PC-3 (cell line): ENCODE measurements around a stretch of chr10.

DNA sequence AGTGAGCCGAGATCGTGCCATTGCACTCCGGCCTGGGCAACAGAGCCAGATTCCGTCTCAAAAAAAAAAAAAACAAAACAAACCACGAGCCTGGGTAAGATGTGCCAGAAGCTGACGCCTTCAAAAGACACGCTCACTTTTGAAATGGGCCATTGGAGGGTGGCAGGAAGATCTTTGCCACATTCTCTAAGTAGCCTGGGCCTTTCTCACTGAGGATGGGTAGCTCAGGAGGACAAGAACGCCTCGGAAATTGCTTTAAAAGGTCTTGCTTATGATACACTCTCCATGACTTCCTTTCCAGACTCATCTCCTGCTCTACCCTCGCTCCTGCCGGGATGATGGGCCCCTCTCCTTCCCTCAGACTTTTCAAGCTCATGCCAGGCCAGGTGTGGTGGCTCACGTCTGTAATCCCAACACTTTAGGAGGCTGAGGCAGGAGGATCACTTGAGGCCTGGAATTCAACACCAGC is 172.6 kb downstream of the SH3PXD2A start:
- RAMPAGE, long total RNA, result no peak

DNA sequence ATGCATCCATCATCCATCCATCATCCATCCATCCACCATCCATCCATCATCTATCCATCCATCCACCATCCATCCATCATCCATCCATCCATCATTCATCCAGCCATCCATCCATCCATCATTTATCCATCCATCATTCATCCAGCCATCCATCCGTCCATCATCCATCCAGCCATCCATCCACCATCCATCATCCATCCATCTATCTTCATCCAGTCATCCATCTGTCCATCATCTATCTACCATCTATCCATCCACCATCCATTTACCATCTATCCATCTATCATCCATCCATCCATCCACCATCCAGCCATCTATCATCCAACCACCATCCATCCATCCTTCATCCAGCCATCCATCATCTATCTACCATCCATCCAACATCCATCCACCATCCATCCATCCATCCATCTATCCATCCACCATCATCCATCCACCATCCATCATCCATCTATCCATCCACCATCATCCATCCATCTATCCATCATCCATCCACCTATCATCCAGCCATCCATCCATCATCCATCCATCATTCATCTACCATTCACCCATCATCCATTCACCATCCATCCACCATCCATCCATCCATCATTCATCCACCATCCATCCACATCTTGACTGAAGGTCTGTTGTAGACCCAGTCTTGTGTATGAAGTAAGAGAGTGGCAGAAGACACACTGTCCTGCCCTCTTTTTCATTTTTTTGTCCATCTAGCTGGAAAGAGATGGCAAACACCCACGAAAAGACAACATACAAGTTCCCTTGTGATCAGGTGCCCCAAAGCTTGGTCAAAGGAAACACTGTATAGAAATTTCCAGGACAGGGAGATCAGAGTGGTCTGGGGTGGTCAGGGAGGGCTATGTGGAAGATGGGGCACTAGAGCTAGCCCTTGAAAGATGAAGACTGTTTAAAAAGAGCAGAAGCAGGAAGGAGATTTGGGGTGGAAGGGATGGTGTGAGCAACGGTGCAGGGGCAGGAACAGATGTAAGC is 153.5 kb downstream of the SH3PXD2A start:
- RAMPAGE, long total RNA, result no peak

DNA sequence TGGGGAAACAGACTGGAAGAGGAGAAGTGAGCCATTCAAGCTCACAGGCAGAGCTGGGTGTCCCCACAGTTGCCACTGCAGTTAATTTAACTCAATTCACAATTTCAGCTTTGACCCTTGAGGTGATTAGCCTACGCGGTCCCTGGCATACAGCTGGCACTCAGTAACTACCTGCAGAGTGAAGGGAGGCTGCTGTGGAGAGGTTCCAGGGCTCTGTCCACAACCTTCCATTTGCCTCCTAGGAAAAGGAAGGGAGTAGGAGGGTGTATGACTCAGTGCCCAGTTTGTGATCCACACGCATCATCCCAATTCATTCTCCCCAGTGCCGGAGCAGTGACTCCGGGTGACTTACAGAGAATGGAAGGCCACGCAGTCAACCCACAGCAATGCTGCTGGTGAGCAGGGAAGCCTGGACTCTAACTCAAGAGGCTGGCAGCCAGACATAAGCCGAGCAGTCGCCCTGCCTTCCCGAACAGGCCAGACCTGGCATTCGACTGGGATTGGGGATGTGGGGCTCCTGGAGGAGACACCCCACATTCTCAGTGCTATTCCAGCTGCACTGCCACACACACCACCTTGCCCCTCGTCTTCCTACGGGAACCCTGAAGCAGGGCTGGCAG is 140.0 kb downstream of the SH3PXD2A start:
- RAMPAGE, long total RNA, result no peak

GRCh38 chr10:103751753-103751994 is 103.7 kb downstream of the SH3PXD2A start:
- RAMPAGE, long total RNA, result no peak

- RAMPAGE, long total RNA, result no peak
Measured at GRCh38 chr10:103759004-103759969, 96.1 kb downstream of the SH3PXD2A start.

- RAMPAGE, long total RNA, result no peak
Measured at GRCh38 chr10:103851327-103851741, 4.0 kb downstream of the SH3PXD2A start.

DNA sequence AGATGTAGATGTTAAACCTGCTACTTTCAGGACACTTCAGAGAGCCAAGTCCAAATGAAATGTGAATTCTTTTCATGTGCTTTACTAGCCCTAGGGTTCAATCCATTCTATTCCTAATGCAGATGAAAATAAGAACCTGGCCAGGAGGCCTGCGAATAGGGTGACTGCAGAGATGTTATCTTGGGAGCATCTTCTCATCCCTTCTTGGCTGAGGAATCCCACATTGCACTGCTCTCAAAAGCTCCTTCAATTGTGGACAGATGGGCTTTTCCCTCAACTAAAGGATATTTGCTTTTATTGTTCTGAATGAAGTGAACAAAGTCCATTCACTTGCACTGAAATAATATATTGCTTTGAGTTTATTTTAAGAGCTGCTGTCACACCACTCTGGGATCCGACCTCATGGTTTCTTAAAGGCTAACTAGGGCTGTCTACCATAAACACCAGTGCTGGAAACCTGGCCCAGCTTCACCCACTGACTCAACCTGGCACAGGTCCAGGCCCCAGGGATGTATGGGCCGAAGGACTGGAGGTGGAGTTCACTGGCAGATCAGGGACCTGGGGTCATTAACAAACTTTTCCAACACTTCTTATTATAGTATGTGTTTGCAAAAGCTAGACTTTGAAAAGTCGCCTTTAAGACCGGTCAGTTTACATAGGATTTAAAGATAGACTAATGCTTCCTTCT is 30.1 kb downstream of the STN1 start:
- RAMPAGE, long total RNA, result no peak

DNA sequence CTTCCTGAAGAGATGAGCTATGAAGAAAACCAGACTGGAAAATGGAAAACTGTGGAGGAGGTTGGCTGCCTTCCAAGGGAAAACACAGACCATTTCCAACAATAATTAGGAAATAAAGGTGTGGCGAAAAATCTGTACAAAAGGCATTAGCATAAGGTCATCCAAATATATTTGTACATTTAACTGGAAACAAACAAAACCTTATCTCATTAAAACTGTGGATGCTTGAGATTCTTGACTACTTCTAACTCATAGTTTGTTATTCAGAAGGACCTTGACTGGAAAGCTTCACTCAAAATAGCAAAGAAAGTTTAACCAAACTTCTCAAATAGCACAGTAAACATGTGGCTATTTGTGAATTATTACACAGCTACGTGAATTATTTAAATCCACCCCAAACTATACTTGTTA is 1.6 kb downstream of the STN1 start:
- RAMPAGE, long total RNA, result no peak

DNA sequence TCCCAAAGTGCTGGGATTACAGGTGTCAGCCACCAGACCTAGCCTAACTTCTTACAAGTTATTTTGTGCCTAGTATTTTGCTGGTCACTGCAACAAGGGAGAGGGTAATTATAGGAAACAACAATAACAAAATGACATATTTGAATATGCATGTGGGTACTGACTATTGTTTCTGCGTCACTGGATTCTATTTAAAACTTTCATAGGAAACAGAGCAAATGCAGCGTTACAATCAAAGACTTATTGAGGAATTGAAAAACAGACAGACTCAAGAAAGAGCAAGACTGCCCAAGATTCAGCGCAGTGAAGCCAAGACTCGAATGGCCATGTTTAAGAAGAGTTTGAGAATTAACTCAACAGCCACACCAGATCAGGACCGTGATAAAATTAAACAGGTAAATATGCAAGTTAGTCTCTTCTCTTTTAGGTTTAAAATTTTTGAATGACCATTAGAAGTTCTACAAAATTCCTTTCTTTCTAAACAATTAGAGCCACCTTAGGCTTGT is 52.6 kb downstream of the SLK start:
- RAMPAGE, long total RNA, result no peak

DNA sequence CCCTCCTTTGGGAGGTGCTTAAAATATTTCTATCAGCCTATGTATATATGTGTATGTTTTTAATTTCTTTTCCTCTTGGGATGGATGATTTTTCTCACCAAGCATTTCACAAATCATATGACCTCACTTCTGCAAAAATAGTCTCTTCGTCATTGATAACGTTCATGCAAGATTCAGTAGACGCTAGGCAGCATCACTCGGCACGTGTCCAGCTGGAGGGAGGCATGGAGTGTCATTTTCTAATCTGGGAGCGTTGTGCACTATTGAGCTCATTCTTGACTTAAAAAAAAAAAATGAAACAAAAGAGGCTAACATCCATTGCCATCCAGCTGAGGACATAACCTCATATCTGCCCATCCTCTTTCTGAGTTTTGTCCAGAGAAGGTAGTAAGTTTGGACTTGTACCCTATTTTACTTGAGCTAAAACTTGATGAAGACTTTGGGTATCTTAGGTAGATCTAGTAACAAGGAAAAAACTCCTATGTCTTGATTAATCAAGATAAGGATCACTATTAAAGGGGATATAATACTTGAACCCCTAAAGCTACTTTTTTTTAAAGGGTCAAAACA is 56.1 kb downstream of the COL17A1 start:
- RAMPAGE, long total RNA, result no peak

DNA sequence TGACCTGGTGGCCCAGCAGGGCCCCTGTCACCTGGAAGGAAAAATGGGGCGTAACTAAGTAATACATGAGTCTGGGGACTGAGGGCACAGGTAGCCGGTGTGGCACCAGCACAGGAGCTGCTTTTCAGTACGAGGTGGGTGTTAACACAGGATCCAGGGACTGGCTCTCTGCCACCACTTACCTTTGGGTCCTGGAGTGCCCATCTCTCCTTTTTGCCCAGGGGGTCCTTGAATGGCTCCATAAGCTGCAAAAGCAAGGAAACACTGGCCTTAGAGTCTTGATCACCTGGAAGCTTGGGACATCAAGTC is 53.0 kb downstream of the COL17A1 start:
- RAMPAGE, long total RNA, result no peak

DNA sequence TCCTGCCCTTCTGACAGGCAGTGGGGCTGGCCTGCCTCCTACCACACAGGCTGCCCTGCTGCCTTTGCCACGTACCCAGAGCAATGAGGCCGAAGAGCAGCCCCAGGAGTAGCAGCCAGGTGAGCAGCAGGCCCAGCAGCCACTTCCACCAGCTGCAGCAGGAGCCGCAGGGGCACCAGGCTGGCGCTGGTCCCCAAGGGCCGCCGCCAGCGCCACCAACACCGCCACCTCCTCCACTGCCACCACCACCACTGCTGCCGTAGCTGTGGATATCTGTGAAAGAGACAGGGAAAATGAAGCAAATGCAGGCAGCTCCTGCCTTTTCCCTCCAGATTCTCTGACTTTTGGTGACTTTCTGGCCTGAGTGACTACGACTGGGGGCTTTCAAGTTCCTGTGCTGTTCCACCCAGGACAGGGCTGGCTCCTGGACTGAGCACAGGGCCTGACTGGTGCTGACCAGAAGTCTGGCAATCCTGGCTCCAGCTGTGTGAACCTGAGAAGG is 28.7 kb downstream of the COL17A1 start:
- RAMPAGE, long total RNA, result no peak

DNA sequence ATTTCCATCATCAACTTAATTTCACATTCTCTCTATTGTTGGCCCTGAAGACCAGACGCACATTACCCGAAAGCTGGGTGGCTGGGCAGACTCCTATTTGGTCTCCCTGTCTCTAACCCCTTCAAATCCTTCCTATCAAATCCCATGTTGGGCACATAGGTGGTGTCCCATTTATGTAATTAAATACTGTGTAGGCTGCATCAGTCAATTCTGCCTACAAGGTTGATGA is 969 bp upstream of the GSTO2 start:
- RAMPAGE, long total RNA, result no peak

DNA sequence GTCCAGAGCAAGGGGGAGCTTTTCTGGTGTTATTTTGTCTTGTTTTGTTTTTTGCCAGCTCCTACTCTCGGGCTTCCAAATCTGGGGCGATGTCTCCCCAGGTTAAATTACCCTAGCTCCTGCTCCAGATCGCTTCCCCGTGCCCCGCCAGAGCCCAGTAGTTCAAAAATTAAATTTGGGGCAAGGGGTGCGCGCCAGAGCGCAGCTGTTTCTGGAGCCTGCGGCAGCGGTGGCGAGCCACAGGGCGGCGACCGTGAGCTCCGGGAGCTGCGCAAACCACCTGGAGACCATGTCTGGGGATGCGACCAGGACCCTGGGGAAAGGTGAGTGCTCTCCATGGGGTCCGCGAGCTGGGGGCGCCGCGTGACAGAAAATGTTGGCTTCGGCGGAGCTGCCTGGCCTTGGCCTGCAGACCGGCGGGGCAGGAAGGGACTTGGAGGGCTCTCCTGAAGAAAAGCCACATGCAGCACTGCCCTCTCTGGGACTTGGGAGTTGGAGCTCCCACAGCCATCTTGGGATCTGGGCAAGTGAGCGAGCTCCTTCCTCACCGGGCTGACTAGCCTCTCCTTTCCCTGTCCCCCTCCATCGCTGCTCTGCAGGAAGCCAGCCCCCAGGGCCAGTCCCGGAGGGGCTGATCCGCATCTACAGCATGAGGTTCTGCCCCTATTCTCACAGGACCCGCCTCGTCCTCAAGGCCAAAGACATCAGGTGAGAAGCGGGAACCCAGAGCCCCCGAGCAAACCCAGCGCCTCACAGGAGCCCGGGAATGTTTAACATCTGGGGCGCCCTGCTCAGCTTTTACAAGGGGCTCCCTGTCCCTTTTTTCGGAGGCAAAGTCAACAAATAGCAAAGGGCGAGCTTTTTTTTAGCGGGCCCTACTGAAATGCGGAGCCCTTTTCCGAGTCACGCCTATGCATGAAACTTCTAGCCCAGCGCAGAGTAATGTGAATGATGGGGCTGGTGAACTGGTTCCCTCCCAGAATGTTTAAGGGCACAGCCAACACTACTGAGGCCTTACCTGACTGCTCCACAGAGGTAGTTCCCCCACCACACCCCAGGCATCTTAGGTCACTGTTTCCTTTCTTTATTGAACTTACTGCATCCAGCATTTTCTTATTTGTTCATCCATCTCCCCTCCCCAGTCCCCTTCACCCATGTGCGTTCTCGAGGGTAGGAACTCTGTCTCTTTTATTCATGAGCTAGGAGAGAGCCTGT is 6.0 kb downstream of the GSTO2 start:
- RAMPAGE, long total RNA, result no peak

- RAMPAGE, long total RNA, result no peak
Measured at GRCh38 chr10:104321631-104322309, 16.5 kb downstream of the ITPRIP start.

- RAMPAGE, long total RNA, result no peak
Measured at GRCh38 chr10:109996696-109997214, 11.0 kb upstream of the ADD3 start.

DNA sequence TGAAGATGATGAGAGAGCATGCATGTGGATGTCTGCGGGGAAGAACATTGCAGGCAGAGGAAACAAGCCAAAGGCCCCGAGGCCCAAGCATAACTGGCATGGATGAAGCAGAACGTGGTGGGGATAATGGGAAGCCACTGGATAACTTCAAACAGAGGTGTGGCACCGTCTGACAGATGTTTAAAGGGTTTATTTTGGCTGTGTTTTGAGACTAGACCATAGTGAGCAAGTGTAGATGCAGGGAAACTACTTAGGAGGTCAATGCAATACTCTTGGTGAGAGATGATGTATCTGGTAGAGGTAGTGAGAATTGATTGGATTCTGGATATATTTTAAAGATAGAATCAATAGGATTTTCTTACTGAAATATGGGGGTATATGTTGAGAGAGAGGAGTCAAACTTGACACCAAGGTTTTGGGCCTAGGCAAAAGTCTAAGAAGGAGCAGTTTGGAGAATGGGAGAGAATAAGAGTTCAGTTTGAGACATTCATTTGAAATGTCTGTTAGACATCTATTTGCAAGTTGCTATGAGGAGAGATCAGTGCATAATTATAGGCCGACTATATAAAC is 12.7 kb downstream of the ADD3 start:
- RAMPAGE, long total RNA, result no peak

GRCh38 chr10:110151481-110152029 is 55.9 kb upstream of the MXI1 start:
- RAMPAGE, long total RNA, result no peak

DNA sequence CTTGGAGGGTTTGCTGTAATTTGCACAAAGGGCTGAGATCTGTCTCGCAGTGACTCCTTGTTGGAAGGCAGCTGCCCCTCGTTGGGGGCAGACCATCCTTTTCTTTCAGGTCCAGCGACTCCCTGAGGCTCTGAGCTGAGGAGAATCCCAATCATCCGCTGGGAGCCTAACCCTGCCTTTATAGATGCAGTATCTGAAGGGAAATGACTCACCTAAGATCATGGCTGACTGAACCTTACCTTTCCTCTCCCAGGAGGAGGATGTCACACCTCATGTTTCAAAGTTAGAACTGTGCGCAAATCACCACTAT is 36.4 kb upstream of the MXI1 start:
- RAMPAGE, long total RNA, result no peak

DNA sequence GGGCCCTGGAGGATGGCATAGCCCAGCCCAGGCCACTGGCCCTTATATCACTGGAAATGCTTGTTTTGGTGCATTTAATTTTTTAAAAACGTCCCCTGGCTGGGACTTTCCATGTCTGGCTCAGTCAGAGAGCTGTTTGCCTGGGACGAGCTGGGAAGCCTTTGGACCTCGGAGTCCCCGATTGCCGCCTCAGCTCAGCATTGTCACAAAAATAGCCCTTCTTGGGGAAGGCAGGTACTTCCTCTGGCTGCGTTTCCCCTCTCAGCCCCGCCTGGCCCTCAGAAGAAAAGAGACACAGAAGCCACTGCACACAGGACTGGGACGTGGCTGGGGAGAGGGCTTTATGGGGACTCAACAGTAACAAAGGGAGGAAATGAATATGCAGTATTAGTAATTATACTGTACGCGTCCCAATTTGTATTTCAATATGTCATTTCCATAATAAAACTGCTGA is 31.2 kb upstream of the MXI1 start:
- RAMPAGE, long total RNA, result no peak